A172 (cell line): Measurements from ENCODE around the gene INTS2.

DNA sequence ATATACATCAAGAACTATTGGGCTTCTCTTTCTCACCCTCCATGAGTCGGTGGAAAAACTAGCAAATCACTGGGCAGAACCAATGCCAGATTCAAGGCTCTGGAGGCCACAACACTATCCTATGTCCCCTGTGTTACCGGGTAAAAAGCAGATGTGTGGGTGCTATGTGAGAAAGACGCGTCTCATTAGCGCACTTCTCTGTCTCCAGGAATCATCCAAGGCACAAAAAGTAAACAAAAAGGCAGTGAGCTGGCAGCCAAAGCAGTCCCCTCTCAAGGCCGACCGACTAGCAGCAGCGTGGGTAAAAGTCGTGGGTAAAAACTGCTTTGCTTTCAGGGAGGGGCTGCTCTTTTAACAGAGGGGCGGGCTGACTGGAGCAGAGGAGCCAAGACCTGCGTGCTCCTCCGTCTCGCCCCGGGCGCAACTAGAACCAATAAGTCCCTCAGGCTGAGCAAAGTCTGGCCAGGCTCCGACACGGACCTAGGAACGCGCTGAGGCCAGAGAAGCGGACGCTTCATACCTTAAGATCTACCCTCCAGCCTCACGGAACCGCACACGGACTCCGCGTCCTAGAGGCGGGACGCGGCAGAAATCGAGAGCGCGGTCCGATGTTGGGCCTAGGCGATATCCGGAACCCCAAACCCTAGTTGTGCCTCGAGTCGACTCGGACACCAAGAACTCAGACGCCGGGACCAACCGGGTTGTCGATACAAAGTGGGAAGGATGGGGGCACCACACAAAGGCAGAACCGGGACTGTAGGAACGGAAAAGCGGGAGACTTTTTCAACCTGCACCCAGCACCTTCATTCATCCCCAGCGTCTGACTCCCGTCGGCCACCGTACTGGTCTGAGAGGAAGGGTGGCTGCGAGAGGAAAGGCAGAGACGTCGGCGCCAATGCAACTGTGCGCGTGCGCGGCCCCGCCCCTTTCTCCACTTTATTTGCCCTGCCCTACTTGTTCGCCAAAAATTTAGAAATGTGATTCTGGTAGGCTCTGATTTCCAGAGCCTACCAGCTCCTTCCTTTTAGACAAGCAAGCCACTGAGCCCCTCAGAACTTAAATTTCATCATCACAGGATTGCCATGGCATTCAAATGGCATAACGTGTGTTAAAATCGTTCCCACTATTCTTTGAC, at the start of gene INTS2:
TSS of gene INTS2 (minus strand) at position 849 of the 1,135 bp plus-strand sequence.
- RAMPAGE, long total RNA, result no peak

DNA sequence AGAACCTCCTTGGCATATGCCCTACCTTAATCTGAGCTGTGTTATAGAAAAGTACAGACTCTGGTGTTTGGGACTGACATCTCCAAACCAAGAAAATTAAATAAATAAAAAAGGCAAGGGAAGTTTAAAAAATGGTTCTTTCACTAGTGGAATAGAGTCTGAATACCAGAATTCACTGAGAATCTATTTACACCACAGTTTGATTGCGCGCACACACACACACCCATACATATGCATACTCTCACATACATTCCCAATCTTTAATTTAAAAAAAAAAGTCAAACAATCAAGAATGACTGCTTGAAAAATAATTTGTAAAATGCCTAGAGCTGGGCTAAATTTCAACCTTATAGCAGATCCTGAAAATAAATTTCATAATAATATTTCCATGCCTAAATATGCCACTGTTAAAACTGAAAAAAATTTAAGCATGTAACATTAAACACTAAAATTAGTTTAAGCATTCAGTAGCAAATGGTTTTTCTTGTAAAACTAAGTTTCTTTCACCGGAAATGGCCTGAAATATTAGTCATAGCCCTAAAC, 17.3 kb upstream of the INTS2 start:
- RAMPAGE, long total RNA, result no peak

DNA sequence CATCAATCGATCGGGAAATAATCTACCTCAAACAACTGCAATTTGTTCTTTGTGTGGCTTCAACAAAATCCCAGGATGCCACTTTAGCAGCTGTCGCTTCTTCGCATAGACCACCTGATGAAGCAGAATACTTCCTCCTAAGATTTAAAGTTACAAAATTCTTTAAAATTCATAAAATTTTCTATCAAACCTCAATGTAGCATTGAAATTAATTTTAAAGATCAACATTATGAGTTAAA, 35.6 kb downstream of the MED13 start:
- RAMPAGE, long total RNA, result no peak

- RAMPAGE, long total RNA, result no peak
Observed at GRCh38 chr17:62064300-62064725, 765 bp downstream of the MED13 start.

DNA sequence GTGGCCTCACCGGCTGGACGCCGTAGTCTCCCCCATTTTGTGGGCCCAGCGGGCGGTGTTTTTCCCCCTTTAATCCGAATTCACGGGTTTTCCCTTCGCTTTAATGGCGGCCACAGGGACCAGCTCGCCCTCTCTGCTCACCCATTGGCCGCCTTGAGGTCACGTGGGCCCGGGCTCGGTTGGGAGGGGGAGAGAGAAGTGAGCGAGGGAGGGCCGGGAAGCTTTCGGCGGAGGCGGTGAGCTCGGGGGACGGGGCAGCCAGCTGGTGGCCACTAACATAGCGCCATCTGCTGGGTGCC, 706 bp upstream of the MED13 start:
- RAMPAGE, long total RNA, result no peak

DNA sequence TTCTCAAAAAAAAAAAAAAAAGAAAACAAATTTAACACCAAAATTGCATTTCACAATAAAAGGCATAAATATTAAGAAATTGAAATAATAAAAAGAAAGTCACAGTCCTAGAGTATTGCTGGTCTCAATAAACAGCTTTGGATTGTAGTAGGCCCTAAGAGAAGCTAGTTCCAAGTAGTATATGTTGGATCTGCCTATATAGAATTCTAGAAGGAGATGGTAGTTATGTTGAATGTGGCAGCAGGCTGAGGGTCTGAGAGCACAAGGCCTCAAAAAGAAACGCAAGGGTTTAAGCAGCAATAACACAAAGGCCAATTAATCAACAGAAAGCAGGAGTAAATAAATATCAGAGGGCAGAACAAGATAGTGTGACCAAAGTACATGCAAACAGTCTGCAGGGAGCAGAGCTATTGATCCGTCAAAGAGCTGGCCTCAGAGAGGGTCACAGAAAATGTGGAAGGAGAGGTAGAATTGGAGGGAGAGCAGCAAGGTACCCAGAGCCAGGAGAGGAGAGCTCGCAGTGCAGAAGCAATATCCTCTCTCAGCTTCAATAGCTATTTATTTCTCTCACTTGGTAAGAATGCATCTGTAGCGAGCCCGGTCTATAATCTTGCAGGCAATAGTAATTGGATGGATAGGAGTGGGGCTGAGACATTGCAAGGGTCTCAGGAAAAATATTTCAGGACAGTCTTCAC, 25.1 kb upstream of the MED13 start:
- RAMPAGE, long total RNA, result no peak

DNA sequence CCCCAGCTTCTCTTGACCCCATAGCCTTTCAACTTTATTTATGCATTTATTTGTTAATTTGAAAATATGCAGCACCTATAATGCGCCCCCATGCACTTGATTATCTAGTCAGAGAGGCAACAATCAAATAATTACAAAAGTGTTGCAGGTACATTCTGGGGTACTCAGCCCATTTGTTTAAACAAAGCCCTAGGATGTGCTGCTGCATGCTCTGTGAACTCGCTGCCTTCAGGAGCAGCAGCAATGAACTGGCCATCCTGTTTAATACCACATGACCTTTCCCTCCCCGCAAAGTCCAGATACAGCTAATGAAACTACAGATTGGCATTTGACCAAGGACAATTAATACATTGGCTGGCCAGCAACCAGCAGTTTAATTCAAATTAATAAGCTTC, 28.7 kb upstream of the MED13 start:
- RAMPAGE, long total RNA, result no peak

DNA sequence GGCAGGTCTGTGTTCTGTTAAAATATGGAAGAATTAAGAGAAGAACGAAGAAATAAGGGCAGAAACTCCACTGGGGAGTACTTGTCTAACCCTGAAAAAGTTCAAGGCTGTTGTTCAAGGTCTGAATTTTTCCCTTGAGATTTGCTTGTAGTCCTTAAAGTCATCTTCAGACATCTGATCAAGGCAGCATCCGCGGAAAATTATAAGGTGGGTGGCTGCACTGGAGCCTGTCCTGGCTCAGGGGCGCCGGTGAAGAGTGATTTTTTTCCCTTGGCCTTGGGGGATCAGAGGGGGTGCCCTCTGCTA, 1.2 kb upstream of the TLK2 start:
- RAMPAGE, long total RNA, result no peak

DNA sequence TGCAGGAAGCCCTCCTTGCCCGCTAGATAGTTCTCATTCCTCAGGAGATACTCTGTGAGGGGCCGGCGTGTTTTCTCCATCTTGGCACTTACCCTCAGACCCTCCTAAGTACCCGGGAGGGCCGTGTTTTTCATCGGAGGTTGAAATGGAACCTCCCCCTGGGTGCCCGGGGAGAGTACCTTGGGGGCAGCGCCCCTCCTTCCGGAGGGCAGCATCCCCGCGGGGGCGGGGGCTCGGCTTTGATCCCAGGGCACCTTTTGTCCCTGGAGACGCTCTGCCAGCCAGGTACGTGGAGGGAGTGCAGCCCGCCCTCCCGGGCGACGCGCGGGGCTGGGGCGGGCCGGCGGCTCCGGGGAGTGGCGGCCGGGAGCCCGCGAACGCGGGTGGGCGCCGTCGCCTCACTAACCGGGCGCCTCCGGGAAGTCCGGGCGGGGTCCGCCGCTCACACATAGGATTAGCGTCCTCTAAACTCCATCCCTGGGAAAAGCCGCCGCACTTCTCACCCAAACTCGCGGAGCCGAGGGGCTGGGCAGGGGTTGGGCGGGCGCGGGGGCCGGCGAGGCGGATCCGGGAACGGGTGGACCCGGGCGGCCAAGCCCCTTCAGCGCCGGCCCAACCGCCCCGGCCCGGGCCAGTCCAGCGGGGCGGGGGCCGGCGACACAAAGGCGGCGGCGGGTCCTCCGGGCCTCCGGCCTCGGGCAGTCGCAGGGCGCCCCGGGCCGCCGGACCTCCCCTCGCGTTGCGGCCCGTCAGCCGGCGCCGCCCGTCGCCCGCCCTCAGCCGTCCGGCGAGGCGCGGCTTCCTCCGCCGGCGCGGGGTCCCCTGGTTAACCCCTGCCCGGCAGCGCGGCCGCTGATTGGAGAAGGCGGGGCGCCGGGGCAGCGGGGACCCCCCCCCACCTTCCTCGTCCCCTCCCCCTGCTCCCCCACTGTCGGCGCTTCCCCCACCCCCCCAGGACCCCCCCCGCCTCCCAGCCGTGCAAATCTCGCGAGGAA, 531 bp upstream of the TLK2 start:
- RAMPAGE, long total RNA, result no peak

DNA sequence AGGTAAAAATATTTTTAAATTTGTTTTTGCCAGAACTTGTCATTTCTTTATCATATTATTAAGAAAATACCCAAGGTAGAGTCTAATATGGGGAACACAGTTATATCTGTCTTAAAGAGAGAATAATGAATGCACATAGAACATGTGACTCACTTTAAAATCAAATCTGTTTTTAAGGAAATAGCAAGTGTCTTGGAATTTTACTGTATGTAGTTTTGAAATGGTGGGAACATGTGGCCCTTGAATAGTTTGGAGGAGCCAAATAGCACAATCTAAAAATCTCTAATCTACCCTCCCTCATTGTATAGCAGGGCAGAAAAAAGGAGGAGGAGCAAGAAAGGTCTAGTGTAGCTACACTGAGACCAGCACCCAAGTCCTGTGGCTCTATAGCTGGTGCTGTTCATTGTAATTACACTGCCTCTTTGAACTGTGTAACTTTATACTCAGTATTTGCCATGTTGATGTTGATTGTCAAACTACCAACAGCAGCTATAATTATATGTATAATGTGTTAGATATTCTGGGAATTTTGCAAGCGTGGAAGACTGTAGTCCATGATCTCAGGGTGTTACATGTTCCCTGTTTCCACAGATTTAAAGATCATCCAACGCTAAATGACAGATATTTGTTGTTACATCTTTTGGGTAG, 47.8 kb upstream of the MRC2 start:
- RAMPAGE, long total RNA, result no peak

DNA sequence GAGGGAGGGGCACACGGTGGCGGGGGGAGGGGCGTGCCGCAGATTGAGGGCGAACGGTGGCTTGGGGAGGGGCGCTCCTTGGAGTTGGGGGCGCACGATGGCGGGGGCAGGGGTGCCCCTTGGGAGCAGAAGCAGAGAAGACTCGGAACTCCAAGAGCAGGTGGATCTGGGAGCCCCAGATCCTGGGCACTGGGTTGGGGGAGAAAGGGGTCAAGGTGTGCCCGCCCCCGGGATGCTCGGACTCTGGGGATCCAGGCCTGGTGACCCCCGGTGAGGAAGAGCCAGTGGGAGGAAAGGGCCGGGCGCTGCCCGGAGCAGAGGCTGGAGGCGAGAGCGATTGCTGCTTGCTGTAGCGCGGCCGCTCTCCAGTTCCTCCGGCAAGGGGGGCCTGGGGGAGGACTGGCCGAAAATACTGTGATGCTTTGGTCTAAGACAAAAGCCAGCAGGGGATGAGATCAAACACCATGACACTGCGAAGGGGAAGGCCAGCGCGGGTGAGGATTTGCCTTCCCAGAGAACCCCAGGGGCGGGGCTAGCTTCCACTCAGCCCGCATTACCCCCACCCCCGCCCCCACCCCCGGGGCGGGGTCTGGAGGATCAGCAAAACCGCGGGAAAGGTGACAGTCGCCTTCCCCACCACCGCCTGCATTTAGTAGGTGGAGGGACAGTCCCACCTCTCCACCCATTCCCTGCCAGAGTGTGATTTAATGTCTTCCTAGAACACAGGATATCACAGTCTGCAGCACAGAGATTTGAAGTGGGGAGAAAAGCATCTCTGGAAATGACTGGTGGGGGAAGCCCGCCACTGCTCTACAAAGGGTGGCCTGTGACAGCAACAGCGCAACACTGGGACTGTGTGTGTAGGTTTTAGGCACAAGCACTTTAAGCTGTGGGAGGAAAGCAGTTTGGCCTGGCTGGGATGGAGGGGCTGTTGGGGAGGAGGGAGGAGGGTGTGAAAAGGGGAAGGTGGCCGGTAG, 25.6 kb downstream of the MRC2 start:
- RAMPAGE, long total RNA, result no peak

DNA sequence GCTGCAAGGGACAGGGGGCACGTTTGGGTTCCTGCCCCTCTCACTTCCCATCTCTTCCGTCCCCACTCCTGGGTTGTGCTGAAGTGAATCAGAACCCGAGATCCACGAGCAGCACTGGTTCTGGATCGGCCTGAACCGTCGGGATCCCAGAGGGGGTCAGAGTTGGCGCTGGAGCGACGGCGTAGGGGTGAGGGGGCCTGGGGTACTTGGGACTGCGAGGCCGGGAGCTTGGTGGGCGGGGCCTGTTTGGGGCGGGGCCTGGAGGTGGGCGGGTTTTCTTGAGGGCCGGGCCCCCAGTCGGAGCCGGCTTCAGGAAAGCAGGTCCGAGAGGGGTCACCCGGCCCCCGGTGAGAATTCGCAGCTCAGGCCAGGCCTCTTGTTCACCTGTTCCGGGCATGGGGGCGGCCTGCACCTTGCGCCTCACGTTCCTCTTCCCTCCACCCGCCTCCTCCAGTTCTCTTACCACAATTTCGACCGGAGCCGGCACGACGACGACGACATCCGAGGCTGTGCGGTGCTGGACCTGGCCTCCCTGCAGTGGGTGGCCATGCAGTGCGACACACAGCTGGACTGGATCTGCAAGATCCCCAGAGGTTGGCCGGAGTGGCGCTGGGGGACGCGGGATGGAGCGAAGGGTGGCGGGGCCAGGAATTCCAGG, 52.4 kb downstream of the MRC2 start:
- RAMPAGE, long total RNA, result no peak

- RAMPAGE, long total RNA, result no peak
Observed at GRCh38 chr17:62681367-62681910, 54.0 kb downstream of the MRC2 start.

DNA sequence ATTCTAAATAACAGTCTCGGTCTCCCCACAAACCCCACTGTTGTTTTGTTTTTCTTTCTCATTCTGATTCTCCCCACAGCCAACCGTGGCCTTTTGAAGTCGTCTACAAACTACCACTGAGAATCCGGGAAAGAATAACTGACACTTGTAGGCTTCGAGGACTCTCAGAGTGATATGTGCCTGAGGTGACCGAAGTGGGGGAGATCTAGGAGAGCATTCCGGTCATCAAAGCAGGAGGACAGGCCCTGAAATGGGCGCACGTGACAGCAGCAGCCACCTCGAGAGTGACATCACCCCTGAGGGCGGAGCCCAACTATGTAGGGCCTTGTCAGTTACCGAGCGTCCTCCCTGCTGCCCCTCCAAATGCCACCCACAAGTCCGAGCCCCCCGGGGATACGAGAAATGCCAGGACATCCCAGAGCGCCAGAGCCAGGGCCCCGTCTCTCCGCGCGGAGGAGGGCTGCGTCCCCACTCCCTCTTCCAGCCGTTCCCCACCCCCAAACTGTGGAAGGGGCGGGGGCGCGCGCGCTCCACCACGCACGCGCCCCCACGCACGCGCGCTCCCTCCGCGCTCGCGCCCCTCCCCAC, 355 bp upstream of the TANC2 start:
- RAMPAGE, long total RNA, result no peak

GRCh38 chr17:63350320-63350746, 95.8 kb downstream of the CYB561 start:
- RAMPAGE, long total RNA, result no peak

DNA sequence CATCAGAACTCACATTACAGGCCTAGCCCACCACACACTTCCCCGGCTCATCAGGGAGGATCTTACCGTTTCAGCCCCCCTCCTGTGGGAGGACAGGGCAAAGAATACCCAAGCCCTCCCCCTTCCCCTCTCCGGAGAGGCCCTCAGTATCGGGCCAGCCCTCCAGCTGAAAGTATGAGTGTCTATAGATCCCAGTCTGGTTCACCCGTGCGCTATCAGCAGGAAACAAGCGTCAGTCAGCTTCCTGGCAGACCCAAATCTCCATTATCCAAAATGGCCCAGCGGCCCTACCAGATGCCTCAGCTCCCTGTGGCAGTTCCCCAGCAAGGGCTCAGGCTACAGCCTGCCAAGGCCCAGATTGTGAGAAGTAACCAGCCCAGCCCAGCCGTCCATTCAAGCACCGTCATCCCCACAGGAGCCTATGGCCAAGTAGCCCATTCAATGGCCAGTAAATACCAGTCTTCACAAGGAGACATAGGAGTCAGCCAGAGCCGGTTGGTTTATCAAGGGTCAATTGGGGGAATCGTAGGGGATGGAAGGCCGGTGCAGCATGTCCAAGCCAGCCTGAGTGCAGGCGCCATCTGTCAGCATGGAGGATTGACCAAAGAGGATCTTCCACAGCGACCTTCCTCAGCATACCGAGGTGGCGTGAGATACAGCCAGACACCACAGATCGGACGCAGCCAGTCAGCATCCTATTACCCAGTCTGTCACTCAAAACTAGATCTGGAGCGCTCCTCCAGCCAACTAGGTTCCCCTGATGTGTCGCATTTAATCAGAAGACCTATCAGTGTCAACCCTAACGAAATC, 25.4 kb downstream of the CYB561 start:
- RAMPAGE, long total RNA, result no peak

GRCh38 chr17:63437271-63437854, 8.7 kb downstream of the CYB561 start:
- RAMPAGE, long total RNA, result no peak

GRCh38 chr17:63440271-63441086, 5.6 kb downstream of the CYB561 start:
- RAMPAGE, long total RNA, result no peak

GRCh38 chr17:63556790-63557710, 6.8 kb downstream of the DCAF7 start:
- RAMPAGE, long total RNA, result no peak

DNA sequence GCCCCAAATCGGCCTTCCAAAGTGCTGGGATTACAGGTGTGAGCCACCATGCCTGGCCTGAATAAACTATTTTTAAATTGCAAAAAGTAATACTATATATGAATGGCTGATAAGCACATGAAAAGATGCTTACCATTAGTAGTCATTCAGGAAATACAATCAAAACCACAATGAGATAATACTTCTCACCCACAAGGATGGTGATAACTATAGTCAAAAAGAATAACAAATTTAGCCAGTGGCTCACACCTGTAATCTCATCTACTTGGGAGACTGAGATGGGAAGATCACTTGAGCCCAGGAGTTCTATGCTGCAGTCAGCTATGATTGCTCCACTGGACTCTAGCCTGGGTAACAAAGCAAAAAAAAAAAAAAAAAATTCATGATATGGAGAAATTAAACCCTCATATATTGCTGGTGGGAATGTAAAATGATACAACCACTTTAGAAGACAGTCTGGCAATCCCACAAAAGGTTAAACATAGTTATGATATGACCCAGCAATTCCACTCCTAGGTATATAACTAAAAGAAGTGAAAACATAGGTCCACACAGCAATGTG, 2.3 kb upstream of the TACO1 start:
- RAMPAGE, long total RNA, result no peak